Measurements from ENCODE around the gene TXNRD3.

DNA sequence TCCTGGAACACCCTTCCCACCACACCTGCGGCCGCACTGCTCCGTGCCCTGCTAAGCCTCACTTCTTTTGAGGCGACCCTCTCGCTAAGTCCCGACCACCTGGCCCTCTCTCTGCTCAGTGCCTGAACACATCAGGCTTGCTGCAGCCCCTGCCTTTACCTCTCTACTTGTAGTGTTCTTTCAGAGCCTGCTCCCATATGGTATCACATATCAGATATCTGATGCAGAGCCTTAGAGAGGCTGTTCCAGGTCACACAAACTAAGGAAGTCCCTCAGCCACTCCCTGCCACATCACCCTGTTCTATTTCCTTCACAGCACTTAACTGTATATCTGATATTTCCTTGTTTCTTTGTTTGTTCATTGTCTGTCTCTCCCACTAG is 913 bp upstream of the ALDH1L1 start:
- PRO-cap = no peak
- RAMPAGE, long total RNA, 4 experiments = no peak in any of the 4 experiments

- PRO-cap = no peak
- RAMPAGE, long total RNA, 4 experiments = no peak in any of the 4 experiments
Measured at GRCh38 chr3:126186715-126187106, 6.3 kb upstream of the ALDH1L1 start.

DNA sequence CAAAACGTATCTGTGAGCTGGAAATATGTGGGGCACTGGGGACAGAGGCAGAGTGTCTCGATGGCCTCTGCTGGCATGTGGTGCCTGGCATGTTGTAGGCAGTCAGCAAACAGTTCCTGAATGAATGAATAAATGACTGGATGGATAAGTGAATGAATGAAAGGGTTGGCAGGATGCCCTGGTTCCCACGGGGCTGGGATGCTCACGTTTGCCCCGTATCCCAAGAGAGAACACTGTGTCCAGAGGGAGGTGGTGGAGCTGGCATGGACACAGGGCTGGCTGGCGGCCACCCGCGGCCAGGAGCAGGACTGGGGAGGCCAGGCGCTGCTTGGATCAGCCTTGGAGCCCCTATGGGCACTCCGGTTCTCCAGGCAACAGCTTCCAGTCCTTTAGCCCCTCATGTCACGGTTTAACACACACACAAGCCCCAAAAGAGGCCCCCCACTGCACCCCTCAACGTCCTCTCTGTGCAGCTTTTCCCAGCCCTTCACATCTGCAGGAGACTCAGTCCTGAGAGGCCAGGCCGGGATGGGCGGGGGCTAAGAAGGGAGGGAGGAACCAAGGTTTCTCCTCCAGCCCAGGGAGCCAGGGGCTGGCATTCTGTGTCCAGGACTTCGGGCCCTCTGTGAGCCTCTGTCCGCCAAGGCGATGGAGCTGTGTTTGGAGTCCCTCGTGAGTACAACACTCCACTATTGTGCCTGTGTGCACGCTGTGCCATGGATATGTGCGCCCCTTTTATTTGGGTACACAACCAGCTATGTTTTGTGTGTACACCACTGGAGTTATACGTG is 86.0 kb upstream of the ALDH1L1 start:
- PRO-cap = bidirectional peak, plus-strand start at position 299 of the sequence, minus-strand start at position 73 of the sequence; unidirectional peak, plus-strand start at position 598 of the sequence
- RAMPAGE, long total RNA, 4 experiments = start-site peak on the plus strand in 1 of 4 experiments, centred at position 587 of the sequence, 5 reads per replicate

- PRO-cap = unidirectional peak, plus-strand start at chr3:126269631
- RAMPAGE, long total RNA, 4 experiments = no peak in any of the 4 experiments
Measured at GRCh38 chr3:126269316-126269839, 87.8 kb downstream of the KLF15 start.

GRCh38 chr3:126357741-126358045 is 485 bp upstream of the KLF15 start:
- PRO-cap = no peak
- RAMPAGE, long total RNA, 4 experiments = no peak in any of the 4 experiments

GRCh38 chr3:126466598-126467299 is 8.9 kb downstream of the ZXDC start:
- PRO-cap = no peak
- RAMPAGE, long total RNA, 4 experiments = no peak in any of the 4 experiments

- PRO-cap = no peak
- RAMPAGE, long total RNA, 4 experiments = no peak in any of the 4 experiments
Measured at GRCh38 chr3:126468178-126468870, 7.4 kb downstream of the ZXDC start.

- PRO-cap = no peak
- RAMPAGE, long total RNA, 4 experiments = no peak in any of the 4 experiments
Measured at GRCh38 chr3:126604076-126604763, 45.5 kb upstream of the C3orf22 start.

GRCh38 chr3:126654134-126655419 is at the start of gene TXNRD3:
TXNRD3 (minus strand) TSS chr3:126655124.
- PRO-cap = unidirectional peak, minus-strand start at chr3:126654756; unidirectional peak, minus-strand start at chr3:126655124
- RAMPAGE, long total RNA, 4 experiments = no peak in any of the 4 experiments

- PRO-cap = no peak
- RAMPAGE, long total RNA, 4 experiments = start-site peak on the plus strand in 1 of 4 experiments, at chr3:126704455-126704535 at its widest, 50 reads per replicate
Measured at GRCh38 chr3:126704425-126704959, 452 bp downstream of the CHCHD6 start.

GRCh38 chr3:126732969-126733620 is 29.1 kb downstream of the CHCHD6 start:
- PRO-cap = unidirectional peak, plus-strand start at chr3:126733209
- RAMPAGE, long total RNA, 4 experiments = no peak in any of the 4 experiments

DNA sequence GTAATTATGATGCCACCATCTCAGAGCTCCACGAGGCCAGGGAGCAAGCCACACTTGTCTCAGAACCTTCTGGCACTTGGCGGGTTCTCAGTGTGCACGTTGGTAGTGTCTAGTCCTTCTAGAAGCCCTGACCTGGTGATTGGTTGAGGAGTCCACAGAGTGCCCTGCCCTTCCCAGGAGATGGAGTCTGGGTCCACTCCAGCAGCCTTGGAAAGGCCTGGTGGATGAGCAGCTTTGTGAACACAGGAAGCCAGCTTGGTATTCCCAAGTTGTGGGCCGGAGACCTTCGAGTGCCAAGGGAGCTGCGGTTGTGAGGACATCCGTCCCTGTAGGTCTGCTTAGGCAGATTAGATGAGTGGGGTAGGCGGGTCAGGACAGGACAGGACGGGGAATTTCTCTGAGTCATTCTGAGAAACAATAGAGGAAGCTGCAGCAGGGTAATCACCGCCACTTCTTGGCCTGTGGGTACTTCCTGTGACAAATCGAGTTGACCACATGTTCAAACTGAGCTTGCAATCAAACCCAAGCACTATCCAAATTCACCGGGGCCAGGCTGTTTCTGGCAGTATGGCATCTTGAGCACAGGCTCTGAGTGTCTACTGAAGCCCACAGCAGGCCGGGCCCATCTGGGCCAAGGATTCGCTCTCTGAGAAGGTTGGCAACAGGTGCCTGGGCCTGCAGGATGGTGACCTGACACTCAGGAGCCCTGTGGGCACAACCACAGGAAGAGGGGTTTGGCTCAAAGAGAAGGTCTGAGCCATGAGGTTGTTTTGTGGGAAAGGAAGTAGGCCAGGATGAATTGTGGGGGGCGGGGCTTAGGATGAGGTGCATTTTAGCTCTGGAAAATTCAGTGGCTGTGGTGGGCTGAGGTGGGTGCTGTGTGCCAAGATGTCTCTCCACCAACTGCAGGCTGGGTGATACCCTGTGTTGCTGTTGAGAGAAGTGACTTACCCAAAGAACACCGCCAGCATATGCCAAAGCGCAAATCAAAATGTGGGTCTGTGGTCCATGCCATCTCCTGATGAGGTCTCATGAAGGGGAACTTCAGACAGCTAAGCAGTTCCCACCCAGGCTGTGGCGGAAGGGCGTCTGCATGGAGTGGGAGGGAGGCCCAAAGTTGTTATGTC is 71.4 kb upstream of the PLXNA1 start:
- PRO-cap = bidirectional peak, plus-strand start at position 536 of the sequence, minus-strand start at position 349 of the sequence
- RAMPAGE, long total RNA, 4 experiments = no peak in any of the 4 experiments

- PRO-cap = no peak
- RAMPAGE, long total RNA, 4 experiments = no peak in any of the 4 experiments
Measured at GRCh38 chr3:127027666-127028676, 45.1 kb downstream of the PLXNA1 start.

GRCh38 chr3:127135207-127136201 is 57.4 kb upstream of the PRR23E start:
- PRO-cap = no peak
- RAMPAGE, long total RNA, 4 experiments = no peak in any of the 4 experiments

DNA sequence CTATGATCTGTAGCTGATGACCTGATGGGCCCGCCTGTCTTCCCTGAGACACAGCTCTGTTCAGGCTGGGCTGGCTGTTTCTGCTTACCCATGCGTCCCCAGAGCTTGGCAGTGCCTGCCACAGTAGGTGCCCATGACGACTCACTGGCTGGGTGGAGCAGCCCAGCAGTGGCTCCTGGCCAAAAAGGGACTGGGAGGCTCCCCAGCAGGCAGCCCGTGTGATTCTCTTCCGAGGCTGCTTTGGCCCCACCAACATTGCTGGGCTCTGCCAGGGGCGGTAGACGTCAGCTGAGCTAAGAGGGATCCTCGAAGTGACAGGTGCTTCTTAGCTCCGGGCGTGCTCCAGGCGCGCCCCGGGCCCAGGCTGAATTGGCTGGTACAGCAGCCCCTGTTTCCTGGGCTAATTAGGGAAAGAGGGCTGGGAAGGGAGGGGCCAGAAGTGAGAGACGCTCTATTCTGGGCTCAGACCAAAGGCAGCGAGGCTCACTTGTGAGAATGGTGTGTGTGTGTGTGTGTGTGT is 54.3 kb upstream of the PRR23E start:
- PRO-cap = no peak
- RAMPAGE, long total RNA, 4 experiments = no peak in any of the 4 experiments

- PRO-cap = no peak
- RAMPAGE, long total RNA, 4 experiments = no peak in any of the 4 experiments
Measured at GRCh38 chr3:127218398-127218994, 25.6 kb downstream of the PRR23E start.

DNA sequence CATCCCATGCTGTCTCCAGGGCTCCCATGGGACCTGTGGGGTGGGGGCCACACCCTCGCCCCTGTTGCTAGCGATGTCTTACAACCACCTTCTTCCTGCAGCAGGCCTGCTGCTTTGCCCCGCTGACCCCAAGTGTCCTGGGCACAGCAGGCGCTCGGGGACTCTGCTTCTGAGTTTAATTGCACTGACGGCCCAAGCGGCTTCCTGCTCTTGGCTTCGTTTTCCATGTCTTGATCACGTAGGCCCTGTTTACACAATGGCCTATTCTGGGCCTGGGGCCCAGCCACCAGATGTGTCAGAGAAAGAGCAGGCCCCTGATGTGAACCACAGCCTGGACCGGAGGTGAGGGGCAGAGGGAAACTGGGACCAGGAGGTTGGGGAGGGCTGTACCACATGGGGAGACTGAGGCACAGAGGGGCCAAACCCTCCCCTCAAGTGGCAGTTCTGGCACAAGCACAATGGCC is 25.1 kb downstream of the ABTB1 start:
- PRO-cap = bidirectional peak, plus-strand start at position 293 of the sequence, minus-strand start at position 171 of the sequence
- RAMPAGE, long total RNA, 4 experiments = no peak in any of the 4 experiments

DNA sequence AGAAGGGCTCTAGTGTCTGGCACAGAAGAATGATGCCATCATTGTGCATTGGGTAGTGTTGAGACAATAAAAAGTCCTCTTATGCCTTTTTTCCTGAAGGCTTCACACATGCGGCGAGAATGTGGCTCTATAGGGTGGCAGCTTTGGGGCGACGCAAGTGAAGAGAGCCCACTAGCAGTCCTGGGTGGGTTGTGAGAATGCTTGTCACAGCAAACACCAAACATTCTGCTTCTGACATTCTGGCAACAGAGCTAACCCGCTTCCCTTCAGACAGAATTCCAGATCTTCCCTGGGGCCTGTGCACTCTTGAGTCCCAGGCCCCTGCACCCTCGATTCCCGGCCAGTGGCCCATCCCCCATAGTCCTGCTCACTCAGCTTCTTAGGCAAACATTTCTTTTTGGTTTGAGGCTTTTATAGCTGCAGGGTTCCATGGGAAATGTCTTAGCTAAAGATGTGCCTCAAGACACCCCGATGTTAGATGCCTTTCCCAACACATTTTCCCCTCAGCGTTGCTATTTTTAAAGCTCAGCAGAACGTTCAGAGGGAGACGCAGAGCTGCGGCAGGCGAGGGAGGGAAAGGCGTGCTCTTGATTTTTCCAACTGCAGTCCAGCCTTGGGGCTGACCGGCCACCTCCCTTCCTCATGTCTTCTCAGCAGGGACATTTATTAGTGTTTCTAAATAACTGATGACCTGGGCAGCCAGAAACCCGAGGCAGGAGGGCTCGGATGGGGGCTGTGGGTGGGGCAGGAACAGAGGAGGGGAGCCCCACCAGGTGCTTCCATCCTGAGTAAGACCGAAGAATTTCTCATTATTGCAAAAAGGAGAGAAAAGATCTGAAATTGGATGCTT is 35.2 kb downstream of the ABTB1 start:
- PRO-cap = unidirectional peak, plus-strand start at position 552 of the sequence
- RAMPAGE, long total RNA, 4 experiments = no peak in any of the 4 experiments

- PRO-cap = no peak
- RAMPAGE, long total RNA, 4 experiments = no peak in any of the 4 experiments
Measured at GRCh38 chr3:127713824-127714708, 41.3 kb downstream of the ABTB1 start.

DNA sequence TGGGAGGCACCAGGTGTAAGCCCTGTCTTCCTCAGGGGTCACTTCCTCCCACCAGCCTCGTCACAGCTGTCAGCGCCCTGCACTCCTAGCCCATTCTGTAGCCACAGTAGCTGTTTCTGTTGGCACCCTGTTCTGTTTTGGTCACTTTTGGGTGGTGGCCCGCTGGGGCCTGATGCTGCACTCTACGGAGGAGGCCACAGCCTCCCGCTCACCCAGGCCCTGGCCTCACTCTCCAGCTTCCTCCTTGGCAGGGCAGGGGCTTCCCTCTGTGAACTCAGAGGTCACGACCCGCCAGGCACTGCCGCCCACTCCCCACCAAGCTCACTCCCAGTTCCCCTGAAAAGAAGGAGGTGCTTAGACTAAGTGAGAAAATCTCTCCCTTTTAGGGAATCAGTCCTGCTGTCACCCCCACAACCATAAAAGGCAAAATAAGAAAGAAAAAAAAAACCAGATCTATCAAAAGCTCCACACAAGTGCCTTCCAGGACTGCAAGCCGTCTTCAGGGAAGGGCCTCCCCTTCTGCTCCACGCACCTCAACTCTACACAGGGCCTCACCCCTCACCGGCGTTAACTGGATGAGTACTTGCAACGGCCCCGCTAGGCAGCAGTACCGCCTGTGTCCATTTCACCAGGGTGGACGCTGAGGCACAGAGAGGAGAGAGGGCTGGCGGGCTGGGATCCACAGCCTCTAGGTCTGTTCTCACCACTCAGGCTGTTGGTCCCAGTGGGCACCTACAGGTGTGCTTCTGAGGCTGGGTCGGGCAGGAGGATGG is 68.2 kb downstream of the MGLL start:
- PRO-cap = no peak
- RAMPAGE, long total RNA, 4 experiments = no peak in any of the 4 experiments

Measured in esophagus squamous epithelium (tissue), 4 donors.